Natural killer cell (primary cell): ENCODE results near the genes ZNF439, ZNF433, ZNF563, ZNF791, TNPO2 and GET3.

DNA sequence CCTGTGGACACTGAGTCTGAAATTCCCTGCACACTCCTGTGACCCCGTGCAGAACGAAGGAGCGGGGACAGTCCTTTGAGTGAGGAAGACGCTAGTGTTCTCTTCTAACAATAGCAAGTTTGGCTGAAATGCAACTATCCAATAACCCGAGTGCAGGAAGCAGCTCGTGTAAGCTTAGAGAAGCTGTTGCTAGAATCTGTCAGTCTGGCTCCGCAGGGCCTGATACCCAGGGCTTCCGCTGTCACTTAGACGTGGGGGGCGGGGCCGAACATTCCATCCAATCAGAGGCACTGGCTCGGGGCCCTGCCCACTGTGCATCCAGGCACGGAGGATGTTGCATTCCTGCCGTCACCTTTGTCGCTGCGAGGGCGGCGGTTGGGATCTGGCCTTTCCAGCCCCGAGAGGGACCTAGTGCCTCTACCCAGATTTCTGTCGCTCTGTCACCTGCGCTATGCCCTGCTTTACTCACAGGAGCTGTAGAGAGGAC lies at the start of gene ZNF439:
Gene ZNF439 (plus strand): TSS at position 310 of the 487 bp plus-strand sequence.
- PRO-cap: bidirectional peak, plus-strand start at position 357 of the sequence, minus-strand start at position 214 of the sequence

- PRO-cap: no peak
These were observed 34.8 kb downstream of the ZNF433 start for GRCh38 chr19:12000648-12001034.

DNA sequence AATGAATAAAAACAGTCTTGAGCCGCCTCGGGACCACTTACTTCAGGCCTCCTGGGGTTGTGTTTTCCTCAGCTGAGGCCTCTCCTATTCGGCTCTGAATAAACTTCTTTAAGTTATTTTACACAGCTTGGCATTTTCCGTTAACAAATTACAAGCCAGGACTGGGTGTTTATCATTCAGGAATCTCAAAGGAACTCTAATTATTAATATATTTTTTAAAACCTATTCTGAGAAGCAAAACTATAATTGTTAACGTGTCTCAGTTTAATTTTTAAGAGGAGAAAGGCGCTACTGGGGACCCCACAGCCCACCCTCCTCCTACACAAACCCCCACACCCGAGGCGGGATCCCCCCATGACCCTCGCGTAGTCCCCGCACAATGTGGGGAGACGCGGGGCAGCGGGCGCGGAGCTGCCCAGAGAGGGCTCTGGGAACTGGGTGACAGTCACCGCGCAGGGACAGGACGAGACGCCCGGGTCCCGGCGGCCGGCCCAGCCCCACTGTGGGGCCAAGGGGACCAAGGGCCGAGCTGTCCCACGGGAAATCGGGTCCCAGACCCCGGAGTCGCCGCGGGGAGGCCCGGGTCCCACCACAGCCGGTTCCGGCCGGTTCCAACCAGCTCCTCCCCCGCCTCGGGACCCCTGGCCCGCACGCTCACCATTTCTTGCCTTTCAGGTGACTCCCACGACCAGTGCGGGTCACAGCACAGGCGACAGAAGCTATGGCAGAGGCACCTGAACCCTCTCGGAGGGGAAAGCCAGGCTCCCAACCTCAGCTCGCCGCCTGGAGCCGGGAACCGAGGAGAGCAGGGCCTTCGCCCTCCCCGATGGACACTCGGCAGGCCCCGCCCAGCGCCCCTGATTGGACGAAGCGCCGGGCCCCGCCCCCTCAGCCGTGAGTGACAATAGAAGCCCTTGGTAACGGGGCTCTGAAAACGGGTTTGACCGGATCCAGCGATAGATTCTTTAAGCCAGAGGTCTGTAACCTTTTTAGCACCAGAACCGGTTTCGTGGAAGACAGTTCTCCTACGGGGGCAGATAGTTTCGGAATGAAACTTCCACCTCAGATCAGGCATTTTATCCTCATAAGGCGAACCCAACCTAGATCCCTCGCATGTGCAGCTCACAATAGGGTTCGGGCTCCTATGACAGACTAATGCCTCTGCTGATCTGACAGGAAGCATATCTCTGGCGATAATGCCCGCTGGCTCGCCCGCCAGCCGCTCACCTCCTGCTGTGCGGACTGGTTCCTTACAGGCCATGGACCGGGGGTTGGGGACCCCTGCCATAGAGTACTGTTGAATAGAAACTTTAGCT lies at the start of gene ZNF433:
Gene ZNF433 (minus strand): TSS at position 801 of the 1,316 bp plus-strand sequence.
- PRO-cap: bidirectional peak, plus-strand start at position 931 of the sequence, minus-strand start at position 832 of the sequence; bidirectional peak, plus-strand start at position 1,182 of the sequence, minus-strand start at position 1,157 of the sequence

DNA sequence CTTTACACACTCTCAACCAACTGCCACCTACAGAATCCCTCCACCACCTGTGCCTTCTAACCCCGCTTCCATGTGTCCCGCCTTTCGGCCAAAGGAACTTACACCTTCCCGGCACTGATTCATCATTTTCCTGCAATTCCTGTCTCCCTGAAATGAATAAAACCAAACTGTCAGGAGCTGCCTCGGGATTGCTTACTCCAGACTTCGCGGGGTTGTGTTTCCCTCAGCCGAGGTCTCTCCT lies 813 bp downstream of the ZNF878 start:
- PRO-cap: no peak

GRCh38 chr19:12145323-12146104 lies 5.4 kb upstream of the ZNF20 start:
- PRO-cap: no peak

- PRO-cap: no peak
These were observed 23.2 kb downstream of the ZNF44 start for GRCh38 chr19:12271490-12271775.

DNA sequence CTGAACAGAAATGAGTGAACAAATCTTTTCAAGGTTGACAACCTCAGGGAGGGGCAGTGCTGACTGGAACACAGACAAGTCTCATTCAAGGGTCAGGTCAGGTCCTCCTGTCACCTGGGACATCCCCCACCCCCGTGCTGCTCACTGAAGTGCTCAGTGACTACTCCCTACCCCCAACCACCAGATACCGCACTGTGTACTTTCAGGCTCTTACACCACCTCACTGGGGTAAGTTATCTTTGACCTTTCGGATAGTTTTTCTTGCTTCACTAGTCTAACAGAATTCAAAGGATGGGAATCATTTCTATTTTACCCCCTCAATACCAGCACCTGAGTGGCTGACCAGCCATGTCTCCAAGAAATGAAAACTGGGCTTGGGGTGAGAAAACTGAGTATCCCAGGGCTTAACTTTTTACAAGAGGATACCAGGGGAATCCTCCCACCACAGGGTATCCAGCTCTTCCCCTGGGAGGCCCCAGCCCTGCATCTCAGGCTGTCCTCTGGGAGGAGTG lies 2.2 kb downstream of the ZNF563 start:
- PRO-cap: no peak

DNA sequence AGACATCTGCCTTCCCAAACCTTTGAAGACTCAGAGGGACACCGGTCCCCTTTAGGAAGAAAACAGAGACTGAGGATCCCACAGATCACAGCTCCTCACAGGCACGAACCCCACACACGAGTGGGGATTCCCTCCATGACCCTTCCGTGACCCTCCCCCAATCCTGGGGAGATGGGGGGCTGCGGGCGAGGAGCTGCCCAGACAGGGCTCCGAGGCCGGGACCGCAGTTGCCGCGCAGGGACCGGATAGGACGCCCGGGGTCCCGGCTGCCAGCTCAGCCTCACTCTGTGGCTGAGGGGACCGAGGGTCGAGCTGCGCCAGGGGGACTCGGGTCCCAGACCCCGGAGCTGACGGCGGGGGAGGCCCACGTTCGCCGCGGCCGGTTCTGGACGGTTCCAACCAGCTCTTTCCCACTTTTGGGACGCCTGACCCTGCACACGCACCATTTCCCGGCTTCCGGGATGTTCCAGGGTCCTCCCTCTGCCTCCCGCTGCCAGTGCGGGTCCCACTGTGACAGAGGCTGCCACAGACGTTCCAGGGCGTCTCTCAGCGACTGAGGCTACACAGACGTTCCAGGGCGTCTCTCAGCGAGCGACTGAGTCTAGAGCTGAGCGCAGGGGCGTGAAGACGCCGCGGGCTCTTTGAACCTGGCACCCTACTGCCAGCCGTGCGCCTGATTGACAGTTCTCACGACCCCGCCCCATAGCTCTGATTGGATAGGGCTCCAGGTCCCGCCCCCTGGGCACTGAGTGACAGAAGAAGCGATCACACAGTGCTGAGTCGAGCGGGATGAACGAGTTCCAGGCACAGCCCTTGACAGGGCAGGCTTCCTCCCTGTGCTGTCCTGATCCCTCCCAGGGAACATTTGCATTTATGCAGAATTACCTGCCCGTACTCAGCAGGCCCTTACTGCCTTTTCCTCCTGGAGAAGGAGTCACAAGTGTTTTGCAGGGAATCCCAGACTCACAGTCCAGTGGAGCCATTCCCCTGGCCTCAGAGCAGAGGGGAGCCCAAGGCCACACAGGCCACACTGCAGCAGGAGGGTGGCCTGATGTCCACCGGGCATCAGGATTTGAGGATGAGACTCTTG lies at the start of gene ZNF563:
Gene ZNF563 (minus strand): TSS at position 597 of the 1,090 bp plus-strand sequence.
- PRO-cap: bidirectional peak, plus-strand start at position 226 of the sequence, minus-strand start at position 122 of the sequence; bidirectional peak, plus-strand start at position 778 of the sequence, minus-strand start at position 597 of the sequence

- PRO-cap: bidirectional peak, plus-strand start at chr19:12610936, minus-strand start at chr19:12610749; bidirectional peak, plus-strand start at chr19:12611161, minus-strand start at chr19:12611103
These were observed at the start of gene ZNF791 for GRCh38 chr19:12610400-12611657. TSS of gene ZNF791 (plus strand) at chr19:12610920.

- PRO-cap: bidirectional peak, plus-strand start at chr19:12722749, minus-strand start at chr19:12722539
These were observed 1.5 kb downstream of the TNPO2 start for GRCh38 chr19:12721941-12722901.

DNA sequence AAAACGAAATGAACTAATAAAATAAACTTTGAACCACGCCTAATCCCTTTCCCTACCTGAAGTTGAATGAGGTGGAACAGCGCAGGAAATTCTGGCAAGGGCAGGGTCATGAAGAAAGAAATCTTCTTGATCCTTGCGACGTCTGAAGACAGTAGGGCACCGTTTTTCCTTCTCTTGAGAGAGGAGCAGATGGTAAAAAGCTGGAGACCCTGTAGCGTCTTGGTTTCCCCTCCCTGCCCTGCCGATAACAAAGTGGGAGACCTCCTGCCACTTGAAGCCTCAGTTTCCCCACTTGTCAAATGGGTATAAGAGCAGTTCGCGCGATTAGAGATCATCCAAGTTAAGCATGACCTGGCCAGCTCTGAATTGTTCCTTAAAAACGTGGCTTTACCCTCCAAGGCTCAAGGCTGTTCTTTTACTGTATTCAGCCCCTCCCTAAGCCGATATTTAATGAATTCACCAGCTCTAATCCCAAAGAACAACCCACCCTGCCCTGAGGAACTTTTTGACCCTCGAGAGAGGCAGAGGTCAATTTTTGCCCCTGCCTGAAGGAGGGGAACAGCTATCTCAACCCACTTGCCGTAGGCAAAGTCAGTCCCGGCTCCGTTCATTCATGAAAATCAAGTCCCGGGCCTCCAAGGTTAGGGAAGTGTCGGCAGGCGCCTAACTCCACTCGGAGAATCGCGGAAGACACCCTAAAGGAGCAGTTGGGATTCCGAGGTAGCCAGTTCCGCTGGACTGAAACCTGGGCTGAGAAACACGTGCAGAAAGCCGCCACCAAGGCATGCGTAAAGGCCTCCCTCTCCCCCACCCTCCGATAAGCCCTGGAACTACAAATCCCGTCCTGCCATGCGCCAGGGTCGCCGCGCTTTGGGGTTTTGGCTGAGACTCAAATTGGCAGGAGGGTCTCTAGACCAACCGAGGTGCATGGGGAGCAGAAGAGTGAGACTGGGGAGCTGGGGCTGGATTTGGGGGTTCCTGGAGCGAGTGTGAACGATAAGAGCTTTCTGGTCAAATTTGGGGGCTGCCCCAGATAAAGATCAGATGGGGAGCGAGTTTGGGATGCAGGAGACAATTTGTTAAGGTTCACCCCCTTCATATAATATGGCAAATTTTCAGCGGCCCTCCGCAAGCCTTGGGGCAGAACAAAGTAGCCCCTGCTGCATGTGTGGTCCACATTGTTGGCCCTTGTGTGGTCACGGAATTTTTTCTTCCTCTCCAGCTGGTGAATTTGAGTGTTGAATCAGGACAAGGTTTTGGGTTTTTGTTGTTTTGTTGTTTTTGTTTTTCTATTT lies at the start of gene TNPO2:
Gene TNPO2 (minus strand): TSS at position 740 of the 1,295 bp plus-strand sequence.
- PRO-cap: no peak

- PRO-cap: no peak
These were observed 3.7 kb downstream of the TRIR start for GRCh38 chr19:12730474-12731494.

GRCh38 chr19:12737414-12737687 lies at the start of gene GET3:
TSS of gene GET3 (plus strand) at chr19:12737497.
- PRO-cap: bidirectional peak, plus-strand start at chr19:12737514, minus-strand start at chr19:12737110

DNA sequence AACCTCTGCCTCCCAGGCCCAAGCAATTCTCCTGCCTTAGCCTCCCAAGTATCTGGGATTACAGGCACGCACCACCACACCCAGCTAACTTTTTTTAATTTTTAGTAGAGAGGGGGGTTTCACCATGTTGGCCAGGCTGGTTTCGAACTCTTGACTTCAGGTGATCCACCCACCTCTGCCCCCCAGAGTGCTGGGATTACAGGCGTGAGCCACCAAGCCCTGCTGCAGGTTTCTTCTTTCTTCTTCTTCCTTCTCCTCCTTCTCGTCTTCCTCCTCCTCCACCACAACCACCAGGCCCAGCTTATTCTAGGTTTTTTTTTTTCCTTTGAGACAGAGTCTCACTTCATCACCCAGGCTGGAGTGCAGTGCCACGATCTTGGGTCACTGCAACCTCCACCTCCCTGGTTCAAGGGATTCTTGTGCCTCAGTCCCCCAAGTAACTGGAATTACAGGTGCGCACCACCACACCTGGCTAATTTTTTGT lies 7.1 kb downstream of the BEST2 start:
- PRO-cap: no peak

DNA sequence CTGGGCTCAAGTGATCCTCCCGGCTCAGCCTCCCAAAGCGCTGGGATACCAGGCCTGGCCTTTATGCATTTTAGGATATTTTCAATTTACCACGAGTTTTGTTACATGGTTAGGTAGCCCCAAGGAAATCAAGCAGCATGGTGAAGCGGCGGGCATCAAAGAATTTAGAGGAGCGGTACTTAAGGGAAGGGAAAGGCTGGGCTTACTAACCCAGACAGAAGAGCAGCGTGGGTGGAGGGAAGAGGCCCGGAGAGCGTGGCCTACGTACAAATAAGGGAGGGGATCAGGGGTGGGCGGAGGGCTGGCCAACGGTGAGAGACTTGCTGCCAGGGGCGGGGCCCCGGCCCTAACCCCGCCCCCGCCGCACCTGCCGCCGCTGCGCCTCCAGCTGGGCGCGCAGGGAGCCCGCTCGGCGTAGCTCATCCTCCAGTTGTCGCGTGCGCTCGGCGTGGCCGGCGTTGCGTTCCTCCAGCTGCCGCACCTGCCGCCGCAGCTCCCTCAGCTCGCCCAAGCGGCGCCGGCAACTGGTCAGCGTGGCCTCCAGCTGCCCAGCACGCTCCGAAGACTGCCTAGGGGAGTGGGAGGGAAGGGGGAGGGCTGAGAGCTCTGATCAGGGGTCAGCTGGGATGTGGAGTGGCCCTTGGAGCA lies 5.7 kb downstream of the HOOK2 start:
- PRO-cap: no peak

GRCh38 chr19:12777206-12777905 lies 2.0 kb upstream of the HOOK2 start:
- PRO-cap: no peak

GRCh38 chr19:12788295-12789216 lies 2.7 kb upstream of the JUNB start:
- PRO-cap: bidirectional peak, plus-strand start at chr19:12789294, minus-strand start at chr19:12788984

DNA sequence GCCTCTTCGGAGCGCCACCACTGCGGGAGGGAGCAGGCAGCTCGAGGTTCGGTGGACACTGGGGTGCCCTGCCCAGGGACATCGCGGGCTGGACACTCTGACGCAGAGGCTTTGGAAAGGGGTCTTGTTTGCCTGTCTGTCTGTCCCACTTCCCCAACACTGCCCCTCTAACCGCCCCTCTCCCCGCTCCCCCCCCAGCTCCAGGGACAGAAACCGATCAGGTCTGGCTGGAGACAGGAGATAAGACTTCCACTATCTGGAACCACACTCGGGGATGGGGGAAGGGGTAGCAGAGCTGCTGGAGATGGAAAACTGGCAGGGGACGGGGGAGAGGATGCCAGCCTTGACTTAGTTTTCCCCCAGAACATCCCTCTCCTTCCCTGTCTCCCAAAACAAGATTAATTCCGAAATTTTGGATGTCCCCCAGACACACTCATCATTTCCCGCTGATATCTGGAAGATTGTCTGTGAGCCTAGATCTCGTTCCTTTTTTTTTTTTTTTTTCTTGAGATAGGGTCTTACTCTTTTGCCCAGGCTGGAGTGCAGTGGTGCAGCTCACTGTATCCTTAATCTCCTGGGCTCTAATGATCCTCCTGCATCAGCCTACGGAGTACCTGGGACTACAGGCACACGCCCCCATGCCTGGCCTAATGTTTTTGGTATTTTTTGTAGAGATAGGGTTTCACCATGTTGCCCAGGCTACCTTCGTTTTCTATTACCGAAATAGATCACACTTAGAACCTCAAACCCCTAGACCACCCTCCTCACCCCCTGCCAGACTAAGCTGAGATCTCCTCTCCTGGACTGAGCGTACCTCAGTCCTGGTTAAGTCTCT lies 661 bp downstream of the KLF1 start:
- PRO-cap: no peak

GRCh38 chr19:12937219-12937718 lies 1.1 kb upstream of the CALR start:
- PRO-cap: no peak

GRCh38 chr19:12946779-12947699 lies 1.4 kb downstream of the RAD23A start:
- PRO-cap: no peak